Cardiac ventricle fibroblast (primary cell): Measurements from ENCODE around the gene GYS2.

GRCh38 chr12:15689703-15690394 lies 99.3 kb downstream of the EPS8 start:
- RAMPAGE, long total RNA = no peak

GRCh38 chr12:15904835-15905237 lies 6.3 kb upstream of the DERA start:
- RAMPAGE, long total RNA = no peak

DNA sequence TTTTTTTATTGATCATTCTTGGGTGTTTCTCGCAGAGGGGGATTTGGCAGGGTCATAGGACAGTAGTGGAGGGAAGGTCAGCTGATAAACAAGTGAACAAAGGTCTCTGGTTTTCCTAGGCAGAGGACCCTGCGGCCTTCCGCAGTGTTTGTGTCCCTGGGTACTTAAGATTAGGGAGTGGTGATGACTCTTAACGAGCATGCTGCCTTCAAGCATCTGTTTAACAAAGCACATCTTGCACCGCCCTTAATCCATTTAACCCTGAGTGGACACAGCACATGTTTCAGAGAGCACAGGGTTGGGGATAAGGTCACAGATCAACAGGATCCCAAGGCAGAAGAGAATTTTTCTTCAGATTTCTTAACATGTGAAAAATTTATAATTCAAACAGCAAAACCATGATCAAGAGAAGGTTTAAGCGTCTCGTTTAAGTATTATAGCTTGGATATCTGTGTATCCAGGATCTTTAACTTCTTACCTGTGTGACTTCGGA lies 944 bp downstream of the DERA start:
- RAMPAGE, long total RNA = no peak

DNA sequence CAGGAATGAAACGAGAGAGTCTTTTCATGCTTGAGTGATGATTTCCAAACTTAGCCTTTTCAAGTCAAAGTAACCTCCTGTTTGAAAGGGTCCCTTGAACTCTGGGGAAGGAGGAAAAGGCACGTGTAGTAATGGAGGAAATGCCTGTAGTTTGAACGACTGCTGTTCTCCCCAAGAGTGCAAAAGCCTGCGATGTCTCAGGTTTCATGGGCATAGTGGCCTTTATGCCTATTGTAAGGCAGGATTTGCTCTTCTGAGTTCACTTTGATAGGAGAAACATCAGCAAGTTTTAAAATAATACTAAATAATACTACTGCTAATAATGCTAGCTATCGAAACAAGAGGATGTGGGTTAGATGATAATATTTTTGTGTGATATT lies 469 bp downstream of the MGST1 start:
- RAMPAGE, long total RNA = no peak

GRCh38 chr12:16361071-16361578 lies 13.7 kb downstream of the MGST1 start:
- RAMPAGE, long total RNA = no peak

DNA sequence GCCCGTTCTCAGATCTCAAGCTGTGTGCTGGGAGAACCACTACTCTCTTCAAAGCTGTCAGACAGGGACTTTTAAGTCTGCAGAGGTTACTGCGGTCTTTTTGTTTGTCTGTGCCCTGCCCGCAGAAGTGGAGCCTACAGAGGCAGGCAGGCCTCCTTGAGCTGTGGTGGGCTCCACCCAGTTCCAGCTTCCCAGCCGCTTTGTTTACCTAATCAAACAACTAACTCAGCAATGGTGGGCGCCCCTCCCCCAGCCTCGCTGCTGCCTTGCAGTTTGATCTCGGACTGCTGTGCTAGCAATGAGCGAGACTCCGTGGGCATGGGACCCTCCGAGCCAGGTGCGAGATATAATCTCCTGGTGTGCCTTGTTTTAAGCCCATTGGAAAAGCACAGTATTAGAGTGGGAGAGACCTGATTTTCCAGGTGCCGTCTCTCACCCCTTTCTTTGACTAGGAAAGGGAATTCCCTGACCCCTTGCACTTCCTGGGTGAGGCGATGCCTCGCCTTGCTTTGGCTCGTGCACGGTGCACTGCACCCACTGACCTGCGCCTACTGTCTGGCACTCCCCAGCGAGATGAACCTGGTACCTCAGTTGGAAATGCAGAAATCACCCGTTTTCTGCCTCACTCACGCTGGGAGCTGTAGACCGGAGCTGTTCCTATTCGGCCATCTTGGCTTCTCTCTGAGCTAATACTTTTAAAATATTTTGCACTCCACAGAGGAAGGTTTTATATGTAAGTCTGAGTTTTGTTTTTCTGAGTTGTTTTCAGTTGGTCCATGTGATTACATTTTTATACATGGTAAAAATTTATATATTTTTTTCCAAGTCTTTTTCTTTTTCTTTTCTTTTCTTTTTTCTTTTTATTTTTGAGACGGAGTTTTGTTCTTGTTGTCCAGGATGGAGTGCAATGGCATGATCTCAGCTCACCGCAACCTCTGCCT lies 35.4 kb downstream of the MGST1 start:
- RAMPAGE, long total RNA = no peak

DNA sequence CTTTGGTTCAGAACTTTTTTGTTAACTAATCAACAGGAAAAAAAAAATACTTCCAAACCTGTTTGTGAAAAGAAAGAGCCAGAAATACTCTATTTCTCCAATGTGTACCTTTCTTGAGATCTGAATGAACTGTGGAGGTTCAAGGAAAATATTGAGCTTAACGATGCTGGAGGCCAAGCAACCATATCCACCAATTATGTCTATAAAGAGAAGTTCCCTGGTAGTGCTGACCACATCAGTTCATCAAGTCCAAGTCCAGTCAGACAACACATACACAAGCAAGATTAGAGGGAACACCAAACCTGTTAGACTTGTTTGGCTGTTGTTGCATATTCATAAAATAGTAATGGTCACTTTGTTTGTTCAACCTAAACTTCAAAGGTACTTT lies 81.7 kb downstream of the LMO3 start:
- RAMPAGE, long total RNA = no peak

DNA sequence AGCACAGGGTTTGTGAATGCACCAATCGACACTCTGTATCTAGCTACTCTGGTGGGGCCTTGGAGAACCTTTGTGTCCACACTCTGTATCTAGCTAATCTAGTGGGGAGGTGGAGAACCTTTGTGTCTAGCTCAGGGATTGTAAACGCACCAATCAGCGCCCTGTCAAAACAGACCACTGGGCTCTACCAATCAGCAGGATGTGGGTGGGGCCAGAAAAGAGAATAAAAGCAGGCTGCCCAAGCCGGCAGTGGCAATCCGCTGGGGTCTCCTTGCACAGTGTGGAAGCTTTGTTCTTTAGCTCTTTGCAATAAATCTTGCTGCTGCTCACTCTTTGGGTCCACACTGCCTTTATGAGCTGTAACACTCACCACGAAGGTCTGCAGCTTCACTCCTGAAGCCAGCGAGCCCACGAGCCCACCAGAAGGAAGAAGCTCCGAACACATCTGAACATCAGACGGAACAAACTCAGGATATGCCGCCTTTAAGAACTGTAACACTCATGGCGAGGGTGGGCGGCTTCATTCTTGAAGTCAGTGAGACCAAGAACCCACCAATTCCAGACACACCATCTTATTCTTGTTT lies 402.3 kb upstream of the LMO3 start:
- RAMPAGE, long total RNA = no peak

DNA sequence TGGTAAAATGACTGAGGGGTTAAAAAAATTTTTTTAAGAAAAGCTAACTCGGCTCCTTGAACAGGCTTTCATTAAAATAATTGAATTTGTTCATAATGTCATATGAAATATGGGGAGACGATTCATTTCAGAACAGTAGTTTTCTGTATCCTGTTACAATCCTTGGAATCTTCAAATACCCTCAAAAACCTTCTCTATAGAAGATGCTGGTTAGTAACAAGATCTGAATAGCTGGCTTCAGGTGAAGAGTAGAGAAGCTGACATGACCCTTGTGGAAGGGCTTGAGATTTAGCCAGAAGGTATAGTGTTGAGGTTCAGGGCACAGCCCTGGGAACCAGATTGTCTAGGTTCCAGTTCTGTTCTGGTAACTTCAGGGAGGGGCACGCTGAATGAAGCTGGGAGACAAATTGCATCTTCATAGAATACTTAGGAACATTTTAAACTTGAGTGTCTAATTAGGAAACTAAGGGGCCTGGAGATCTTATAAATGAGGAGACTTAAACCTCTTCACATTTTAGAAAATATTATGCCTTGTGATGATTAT lies 451.2 kb upstream of the LMO3 start:
- RAMPAGE, long total RNA = no peak

GRCh38 chr12:19150193-19151332 lies 21.0 kb downstream of the PLEKHA5 start:
- RAMPAGE, long total RNA = no peak

- RAMPAGE, long total RNA = no peak
Observed at GRCh38 chr12:19274406-19274977, 145.0 kb downstream of the PLEKHA5 start.

DNA sequence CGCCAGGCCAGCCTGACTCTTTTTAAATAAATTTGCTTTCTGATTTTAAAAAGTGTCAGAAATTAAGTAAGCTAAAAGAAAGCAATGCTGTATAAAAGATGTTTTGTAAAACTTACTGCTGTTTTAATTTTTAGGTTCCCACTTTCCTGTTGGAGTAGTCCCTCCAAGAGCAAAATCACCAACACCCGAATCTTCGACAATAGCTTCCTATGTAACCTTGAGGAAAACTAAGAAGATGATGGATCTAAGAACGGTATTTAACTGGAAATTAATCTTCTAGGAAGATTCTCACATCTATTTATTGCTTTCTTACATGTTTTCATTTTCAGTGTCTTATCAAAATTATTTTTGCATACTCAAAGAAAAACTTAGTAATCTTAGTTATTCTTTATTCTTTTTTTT lies 85.5 kb upstream of the AEBP2 start:
- RAMPAGE, long total RNA = no peak

GRCh38 chr12:19620206-19620540 lies 180.9 kb downstream of the AEBP2 start:
- RAMPAGE, long total RNA = no peak

- RAMPAGE, long total RNA = no peak
Observed at GRCh38 chr12:19849999-19851032, 411.0 kb downstream of the AEBP2 start.

DNA sequence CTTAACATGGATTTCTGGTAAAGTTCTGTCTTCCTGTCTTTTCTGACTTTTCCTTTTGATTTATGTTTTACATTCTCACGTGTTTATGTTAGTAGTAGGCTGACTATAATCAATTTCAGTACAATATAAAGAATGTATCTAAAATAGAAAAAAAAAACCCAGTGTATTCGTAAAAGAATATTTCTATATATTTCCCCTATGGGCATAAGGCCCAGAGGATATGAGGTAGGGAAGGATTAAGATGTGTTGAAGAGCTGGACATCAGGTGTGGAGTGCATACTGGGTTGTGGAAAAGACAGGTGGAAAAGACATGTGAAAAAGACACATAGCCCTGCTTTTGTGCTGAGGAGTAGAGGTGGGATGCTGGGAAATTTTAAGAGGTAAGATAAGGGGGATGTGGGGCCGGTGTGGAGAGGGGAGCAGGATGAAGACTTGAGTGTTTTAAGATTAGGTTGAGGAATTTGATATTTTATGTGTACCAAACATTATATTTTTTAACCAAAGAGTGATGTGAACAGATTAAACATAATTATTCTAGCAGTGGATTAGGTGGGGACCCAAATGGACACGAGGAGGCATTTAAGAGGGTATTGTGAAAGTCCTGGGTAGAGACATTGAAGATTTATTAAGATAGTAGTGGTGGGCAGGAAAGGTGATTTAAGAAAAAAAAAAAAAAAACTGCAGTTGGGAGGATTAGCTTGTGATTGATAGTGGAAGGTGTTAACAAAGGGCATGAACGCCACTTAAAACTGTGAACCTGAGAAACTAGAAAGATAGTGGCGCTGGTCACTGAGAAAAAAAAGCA lies 21.7 kb downstream of the PDE3A start:
- RAMPAGE, long total RNA = no peak

DNA sequence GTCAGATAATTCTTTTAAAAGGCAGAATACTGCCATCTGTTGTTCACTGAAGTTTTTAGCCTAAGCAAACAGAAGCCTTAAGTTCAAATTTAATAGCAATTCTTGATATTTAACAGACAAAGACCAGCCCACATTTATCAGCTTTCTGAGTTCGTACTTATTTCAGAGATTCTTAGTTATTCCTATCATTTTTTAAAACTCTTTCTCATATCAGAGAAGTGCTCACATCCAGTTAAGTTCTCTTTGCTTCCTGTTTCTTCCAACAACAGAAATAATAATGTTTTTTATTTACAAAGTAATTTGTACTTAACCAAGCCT lies 93.3 kb upstream of the SLCO1C1 start:
- RAMPAGE, long total RNA = no peak

DNA sequence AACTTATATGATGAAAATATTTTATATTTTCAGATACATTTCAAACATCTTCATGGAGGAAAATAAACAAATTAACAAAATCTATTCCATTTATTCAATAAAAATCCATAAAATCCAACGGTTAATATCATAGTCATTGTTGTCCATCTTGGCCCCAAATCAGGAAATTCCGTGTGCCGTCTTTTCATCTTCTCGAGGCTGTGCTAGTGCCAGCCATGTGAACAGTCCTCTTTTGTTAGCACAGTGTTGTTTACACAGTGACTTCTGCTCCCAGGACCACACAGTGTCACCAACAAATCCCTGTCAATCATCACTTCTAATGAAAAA lies 1.8 kb upstream of the SLCO1A2 start:
- RAMPAGE, long total RNA = no peak

GRCh38 chr12:21418932-21419784 lies 18.3 kb upstream of the PYROXD1 start:
- RAMPAGE, long total RNA = no peak

- RAMPAGE, long total RNA = no peak
Observed at GRCh38 chr12:21509446-21509896, 7.9 kb downstream of the GOLT1B start.

DNA sequence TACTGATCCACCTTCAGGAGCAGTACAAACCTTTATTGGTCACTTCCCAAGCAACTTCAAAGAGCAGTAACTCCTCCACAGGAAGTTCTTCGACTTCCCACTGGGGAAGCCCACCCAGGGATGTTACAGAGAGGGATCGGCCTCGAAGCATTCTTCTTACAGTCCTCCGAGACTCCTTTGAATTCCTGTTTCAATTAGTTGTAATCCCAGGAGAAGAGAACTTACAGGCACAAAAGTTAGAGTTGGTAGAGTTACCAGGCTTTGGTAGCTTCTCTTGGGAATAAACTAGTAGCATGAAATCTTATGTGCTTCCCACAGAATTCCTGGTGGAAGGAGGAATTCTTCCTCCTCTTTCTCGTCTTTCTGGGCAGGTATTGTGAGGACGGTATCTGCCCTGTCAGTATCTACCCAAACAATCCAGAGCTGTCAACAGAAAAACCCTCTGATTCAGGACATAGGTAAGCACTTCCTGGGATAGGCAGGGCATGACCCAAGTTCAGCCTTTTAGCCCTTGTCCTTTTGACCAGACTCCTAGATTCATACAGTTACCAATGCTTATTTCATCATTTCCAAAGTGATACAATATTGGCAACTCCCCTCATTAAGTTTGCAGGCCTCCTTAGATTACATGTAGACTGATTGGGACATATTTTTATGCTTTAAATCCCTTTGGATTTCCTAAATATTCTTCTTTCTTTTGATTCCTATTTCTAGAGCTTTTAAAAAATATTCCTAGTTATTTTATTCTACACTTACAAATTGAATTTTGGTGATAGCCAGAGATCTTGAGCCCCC lies at the start of gene GYS2:
Gene GYS2, minus strand, starts transcription at position 406 of the 795 bp plus-strand sequence.
- RAMPAGE, long total RNA = no peak